Epithelial cell of proximal tubule (primary cell): Measurements from ENCODE around the gene PDGFA.

GRCh38 chr7:187047-187713 lies 5.2 kb upstream of the FAM20C start:
- RAMPAGE, long total RNA: no peak
- RRBS: no CpG with 5 or more reads among the region's 28 CpGs

DNA sequence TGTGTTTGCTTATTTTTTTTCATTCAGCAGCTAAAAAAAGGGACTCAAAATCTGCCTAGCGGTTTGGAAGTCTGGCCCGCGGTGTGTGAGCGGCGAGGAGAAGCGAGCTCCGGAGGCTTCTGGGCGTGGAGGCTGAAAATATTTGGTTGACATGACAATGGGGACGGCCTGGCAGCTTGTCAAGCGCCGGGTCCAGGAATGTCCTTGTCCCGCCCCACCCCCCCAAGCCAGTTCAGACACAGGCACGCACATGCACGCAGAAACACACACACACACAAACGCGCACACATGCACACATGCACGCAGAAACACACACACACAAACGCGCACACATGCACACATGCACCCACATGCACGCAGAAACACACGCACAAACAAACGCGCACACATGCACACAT lies 43.5 kb downstream of the FOXL3 start:
- RAMPAGE, long total RNA: no peak
- RRBS: 10% methylated on average over 5 of the region's 23 CpGs

DNA sequence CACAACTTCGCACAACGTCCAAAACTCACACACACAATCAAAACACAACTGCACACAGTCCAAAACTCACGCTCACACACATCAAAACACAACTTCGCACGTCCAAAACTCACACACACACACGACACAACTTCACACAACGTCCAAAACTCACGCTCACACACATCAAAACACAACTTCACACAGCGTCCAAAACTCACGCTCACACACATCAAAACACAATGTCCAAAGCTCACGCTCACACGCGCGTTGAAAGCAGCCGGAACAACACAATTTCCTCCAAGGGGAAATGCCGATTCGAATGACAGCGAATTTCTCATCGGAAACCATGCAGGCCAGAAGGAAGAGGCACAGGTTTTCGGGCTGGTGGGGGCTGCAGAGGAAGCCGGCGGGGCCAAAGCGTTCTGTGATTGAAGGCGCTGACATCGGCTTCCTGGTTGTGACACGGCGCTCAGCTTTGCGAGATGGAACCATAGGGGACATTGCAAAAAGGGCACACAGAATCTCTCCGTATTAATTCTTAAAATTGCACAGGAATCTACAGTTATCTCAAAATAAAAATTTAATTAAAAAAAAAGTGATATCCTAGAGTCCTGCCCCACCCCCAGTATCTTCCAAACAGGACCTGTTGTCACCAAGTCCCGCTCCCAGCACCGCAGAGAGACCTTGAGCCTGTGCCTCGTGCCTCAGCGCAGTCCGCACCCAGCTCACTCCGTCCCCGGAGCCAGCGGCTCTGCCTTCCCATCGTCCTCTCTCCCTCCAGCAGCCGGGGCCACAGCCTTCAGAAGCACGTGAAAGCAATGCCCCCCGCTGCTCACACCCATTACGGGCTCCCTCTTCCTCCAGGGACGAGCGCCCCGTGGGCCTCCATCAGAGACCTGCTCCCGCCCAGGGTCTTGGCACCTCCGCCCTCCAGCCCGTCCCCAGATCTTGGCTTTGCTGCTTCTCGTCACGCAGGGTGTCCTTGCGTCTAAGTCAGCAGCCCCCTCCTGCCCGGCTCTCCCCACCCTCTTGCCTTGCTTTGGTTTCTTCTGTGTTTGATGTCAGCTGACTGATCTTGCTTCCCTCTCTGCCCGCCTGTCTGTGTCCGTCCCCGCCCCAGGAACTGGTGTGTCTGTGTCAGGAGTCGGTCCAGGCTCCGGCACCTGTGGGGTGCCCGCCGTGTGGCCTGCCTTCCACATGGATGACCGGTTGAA lies 61.5 kb downstream of the FOXL3 start:
- RAMPAGE, long total RNA: no peak
- RRBS: 56% methylated on average over 8 of the region's 60 CpGs

DNA sequence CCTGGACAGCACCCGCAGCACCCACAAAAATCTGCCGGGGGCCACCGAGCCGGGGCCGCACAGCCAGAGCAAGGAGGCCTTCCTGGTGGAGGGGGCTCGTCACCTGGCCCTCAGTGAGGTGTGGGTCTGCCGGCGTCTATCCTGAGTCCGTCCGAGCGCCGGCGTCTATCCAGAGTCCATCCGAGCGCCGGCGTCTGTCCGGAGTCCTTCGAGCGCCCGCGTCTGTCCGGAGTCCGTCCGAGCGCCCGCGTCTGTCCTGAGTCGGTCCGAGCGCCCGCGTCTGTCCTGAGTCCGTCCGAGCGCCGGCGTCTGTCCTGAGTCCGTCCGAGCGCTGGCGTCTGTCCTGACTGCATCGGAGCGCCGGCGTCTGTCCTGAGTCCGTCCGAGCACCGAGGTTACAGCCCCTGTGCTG lies 65.0 kb downstream of the PDGFA start:
- RAMPAGE, long total RNA: no peak
- RRBS: 94% methylated on average over 15 of the region's 49 CpGs

- RAMPAGE, long total RNA: no peak
- RRBS: 29% methylated on average over 4 of the region's 27 CpGs
Observed at GRCh38 chr7:464922-465489, 54.6 kb downstream of the PDGFA start.

- RAMPAGE, long total RNA: no peak
- RRBS: no CpG with 5 or more reads among the region's 19 CpGs
Observed at GRCh38 chr7:516090-516650, 3.5 kb downstream of the PDGFA start.

- RAMPAGE, long total RNA: no peak
- RRBS: 1% methylated on average over 83 of the region's 132 CpGs
Observed at GRCh38 chr7:518742-519747, 601 bp downstream of the PDGFA start.

GRCh38 chr7:519748-520562 lies at the start of gene PDGFA:
Gene PDGFA, minus strand, starts transcription at chr7:519846.
- RAMPAGE, long total RNA: no peak
- RRBS: 1% methylated on average over 67 of the region's 95 CpGs

- RAMPAGE, long total RNA: no peak
- RRBS: 18% methylated on average over 5 of the region's 15 CpGs
Observed at GRCh38 chr7:538047-538756, 18.6 kb upstream of the PDGFA start.

DNA sequence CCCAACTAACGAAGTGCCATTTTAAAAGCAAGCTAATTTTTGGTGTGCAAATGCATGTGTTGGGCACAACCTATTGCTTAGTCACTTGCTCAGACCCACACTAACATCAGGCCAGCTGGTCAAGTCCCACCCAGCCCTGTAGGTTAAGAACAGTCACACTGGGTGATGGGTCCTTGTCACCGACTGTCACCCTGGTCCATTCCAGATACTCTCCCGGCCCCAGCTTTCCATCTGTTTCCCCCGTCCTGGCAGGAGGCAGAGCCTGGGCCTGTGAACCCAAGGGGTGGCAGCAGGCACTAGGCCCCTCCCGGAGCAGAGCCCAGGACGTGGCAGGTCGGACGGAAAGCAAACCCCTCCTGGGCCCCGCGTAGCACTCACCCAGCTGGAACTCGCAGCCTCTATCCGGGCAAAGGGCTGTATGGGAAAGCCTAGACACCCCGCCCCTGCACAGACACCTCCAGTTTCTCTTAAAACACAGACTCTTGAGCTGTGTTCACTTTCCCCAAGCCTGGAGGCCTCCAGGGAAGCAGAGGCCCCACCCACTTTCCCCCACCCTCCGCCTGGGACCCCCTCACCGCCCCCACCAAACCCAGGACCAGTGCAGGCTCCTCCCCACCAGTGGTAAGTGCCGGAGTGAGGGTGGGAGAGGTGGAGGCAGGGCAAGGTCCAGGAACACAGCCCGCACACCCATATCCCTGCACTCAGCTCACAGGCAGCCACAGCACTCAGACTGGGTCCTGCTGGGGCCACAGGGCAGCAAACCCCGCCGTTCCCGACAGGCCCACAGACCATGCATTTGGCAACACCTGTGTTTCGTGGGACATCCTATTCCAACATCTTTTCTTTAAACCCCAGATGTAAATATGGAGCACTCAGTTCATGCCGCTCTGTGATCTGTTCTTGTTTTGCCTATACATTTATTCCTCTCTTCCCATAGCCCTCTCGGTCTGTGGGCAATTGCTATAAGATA lies 98.1 kb upstream of the PDGFA start:
- RAMPAGE, long total RNA: no peak
- RRBS: 70% methylated on average over 8 of the region's 23 CpGs

GRCh38 chr7:641158-641464 lies 85.4 kb upstream of the DNAAF5 start:
- RAMPAGE, long total RNA: no peak
- RRBS: no CpG with 5 or more reads among the region's 19 CpGs

DNA sequence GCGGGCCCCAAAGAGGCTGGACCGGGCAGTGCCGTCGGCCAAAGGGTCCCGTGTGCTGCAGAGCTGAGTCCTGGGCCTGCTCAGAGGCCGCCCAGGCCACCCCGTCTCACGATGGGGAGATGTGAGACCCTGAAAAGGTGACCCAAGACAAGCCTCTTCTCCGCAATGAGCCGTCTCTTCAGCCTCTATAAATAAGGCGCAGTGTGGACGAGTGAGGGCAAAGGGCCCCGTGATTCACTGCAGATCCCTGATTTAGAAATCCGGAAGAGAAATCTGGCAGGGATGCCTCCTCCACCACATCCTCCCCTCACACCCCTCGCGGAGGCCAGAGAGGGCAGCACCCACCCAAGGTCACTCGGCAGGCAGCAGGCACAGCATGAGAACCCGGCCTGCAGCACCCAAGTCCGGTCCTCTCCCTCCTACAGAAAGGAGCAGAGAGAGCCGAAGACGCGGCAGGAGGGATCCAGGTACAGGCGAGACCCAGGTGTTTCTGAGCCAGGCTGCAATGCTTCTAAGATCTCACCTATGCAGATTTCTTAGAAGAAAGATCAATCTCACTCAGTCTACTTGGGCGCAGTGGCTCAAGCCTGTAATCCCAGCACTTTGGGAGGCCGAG lies 81.6 kb upstream of the DNAAF5 start:
- RAMPAGE, long total RNA: no peak
- RRBS: no CpG with 5 or more reads among the region's 25 CpGs

DNA sequence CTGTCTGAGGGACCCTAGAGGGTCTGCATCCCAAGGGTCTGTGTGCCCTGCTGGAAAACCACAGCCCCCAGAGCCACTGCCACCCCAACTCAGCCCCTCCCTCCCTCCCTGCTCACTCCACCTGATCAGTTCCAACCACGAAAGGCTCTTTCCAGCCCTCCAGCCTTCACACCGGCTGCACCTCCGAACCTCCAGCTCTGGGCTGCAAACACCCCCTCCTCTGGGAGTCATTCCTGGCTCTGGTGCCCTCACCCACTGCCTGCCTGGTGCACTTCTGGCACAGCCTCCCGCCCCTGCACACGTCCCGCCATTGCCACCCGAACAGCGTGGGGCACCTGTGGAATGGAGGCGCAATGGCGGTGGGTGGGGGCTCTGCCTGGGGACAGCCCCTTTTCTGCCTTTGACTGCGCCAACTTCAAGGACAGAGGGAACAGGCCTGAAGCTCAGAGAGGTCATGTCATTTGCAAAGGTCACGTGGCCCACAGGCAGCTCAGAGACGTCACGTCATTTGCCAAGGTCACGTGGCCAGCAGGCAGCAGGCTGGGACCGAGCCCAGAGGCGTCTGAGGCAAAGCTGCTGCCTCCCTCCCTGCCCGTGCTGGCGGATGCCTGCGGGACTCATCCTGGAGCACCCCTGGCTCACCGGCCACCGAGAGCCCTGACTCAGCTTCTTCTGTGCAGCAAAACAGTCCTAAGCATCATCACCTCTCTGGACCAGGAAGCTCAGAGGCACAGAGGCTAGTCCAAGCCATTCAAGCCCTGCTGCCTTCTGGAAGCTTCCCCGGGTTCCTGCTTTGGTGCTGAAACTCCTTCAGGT lies 76.0 kb upstream of the DNAAF5 start:
- RAMPAGE, long total RNA: no peak
- RRBS: no CpG with 5 or more reads among the region's 23 CpGs

GRCh38 chr7:729552-730394 lies 2.7 kb upstream of the PRKAR1B start:
- RAMPAGE, long total RNA: no peak
- RRBS: no CpG with 5 or more reads among the region's 23 CpGs

GRCh38 chr7:873058-873706 lies 3.2 kb upstream of the GET4 start:
- RAMPAGE, long total RNA: no peak
- RRBS: no CpG with 5 or more reads among the region's 19 CpGs

DNA sequence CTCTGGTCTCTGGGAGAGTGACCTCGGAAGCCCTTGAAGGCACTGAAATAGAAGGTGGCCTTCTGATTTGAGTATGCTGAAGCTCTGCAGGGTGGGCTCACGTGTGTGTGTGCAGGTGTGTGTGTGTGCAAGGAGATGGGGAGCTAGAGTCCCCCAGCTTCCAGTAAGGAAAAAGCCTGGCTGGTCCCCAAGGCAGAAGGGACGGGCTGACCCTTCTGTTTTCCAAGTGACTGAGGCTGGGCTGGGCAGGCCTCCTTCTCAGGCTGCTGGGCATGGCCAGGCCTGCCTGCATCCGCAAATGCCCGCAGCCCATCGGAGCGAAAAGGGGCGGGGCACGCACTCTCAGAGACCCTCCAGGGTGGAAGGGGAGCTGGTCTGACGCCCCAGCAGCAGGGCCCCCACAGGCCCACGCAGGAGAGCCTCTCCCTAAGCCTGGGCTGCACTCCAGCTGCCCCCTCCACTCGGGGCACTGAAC lies 9.5 kb downstream of the ADAP1 start:
- RAMPAGE, long total RNA: no peak
- RRBS: no CpG with 5 or more reads among the region's 12 CpGs

- RAMPAGE, long total RNA: no peak
- RRBS: 9% methylated on average over 17 of the region's 44 CpGs
Observed at GRCh38 chr7:945420-946544, 8.7 kb downstream of the ADAP1 start.

DNA sequence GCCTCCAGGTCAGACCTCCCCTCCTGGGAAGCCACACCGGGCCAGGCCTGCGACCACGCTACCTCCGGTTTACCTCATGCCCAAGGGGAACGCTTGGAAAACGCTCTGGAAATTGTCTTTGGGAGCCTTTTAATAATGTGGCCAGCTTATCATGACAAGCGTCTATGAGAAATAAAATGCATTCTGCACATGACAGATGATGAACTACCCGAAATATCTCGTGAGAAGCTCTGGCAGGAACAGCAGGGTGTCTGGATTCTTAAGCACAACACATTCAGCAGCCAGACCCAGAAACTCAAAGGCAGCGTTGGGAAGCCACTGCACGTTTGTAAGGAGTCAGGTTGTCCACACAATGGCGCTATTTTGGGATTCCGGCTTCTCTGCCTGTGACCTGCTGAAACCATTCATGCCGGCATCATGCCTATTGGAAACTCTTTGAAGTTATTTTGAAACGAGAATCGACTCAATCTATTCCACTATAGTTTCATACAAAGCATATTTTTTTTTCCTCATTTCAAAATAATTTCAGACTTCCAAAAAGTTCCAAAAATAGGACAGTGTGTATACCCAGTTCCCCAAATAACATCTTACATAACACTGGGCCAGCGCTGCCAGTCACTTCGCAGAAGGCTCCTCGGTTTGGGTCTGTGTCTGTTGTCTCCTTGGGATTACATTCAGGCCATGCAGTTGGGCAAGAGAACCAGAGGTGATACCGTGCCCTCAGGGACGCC lies 10.4 kb upstream of the ADAP1 start:
- RAMPAGE, long total RNA: no peak
- RRBS: 83% methylated on average over 1 of the region's 21 CpGs

GRCh38 chr7:1022840-1023539 lies 21.4 kb upstream of the GPR146 start:
- RAMPAGE, long total RNA: no peak
- RRBS: no CpG with 5 or more reads among the region's 45 CpGs

GRCh38 chr7:1059894-1060170 lies 15.5 kb downstream of the GPR146 start:
- RAMPAGE, long total RNA: no peak
- RRBS: no CpG with 5 or more reads among the region's 16 CpGs